Metastatic Breast Carcinoma in the Ovary (tissue), 3 donors: Measurements from ENCODE around the genes KRTAP13-4, KRTAP19-2, KRTAP19-7 and SOD1.

DNA sequence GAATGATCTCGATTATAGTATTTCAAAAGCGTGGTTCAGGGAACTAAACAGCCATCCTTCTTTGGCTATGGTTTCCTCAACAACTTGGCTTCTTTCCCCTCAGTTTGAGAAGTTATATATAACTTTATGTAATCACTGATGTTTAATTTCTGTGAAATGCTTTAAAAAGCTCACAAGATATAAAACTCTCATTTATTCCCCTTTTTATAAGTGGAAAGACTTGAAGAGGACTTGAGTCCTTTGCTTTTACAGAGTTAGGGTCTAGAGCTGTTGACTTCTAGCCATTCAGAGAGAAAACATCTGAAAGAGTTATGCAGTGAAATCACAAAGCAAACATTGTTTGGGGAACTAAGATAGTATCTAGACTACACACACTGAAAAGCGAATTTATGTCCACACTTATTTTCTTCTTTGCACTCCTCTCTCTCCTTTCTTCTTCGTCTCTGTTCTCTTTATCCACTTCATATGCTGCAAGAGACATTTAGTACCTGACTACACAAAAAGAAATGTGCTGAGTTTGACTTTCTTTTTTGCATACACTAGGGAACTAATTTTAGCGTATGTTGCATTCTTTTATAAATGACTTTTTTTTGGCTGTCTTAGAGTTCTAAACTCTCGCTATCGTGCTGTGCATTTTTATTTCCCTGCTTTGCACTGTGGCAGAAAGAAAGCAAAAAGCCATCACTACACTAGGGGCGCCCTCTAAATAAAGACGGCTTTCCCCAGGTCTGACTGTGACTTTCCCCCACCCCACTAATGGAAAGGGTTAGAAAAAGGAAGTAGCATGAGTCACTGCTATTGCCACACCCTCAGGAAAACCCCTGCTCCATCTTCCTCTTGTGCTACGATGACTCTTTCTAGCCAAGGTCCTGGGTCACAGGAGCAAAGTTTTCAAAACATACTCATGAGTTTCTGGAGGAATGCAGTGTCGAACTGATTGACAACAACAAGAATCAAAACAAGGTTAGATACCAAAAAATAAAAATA lies 65.6 kb downstream of the MAP3K7CL start:
- PRO-cap, 3 experiments, result no peak in any of the 3 experiments

DNA sequence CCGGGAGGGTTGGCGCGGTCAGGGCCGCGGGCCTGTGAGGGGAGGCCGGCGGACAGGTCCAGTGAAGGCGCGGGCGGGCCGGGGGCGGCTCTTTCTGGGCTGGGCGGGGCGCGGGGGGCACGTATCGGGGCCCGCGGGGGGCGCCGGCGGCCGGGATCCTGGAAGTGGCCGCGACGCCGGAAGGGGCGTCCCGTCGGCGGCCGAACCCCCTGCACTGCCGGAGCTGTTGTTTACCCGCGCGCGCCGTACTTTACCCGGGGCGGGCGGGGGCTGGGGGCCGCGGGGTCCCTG lies 209 bp downstream of the BACH1 start:
- PRO-cap, 3 experiments, result peak in 1 of 3 experiments; most common plus-strand start position 214 of the sequence (in 1)

GRCh38 chr21:29325878-29326437 lies 27.2 kb downstream of the BACH1 start:
- PRO-cap, 3 experiments, result no peak in any of the 3 experiments

- PRO-cap, 3 experiments, result peak in 1 of 3 experiments; most common minus-strand start chr21:29484750 (in 1)
Observed at GRCh38 chr21:29484656-29484855, 185.8 kb downstream of the BACH1 start.

DNA sequence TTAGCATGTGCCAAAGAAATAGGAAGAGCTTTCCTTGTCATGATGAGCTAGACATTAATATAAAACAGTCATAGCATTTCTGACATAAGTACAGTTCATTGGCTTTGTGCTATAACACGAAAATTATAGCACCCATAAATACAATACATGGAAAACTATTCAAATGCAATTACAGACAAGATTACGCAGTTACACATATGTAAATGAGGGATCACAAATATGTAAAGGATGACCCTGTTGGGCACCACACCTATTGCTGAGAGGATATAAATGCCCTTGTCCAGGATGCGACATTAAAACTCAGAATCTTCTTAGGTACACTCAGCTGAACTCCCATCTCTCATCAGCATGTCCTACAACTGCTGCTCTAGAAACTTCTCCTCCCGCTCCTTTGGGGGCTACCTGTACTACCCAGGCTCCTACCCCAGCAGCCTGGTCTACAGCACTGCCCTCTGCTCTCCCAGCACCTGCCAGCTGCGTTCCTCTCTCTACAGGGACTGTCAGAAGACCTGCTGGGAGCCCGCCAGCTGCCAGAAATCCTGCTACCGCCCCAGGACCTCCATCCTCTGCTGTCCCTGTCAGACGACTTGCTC lies at the start of gene KRTAP13-4:
Gene KRTAP13-4 (plus strand): TSS at position 293 of the 593 bp plus-strand sequence.
- PRO-cap, 3 experiments, result no peak in any of the 3 experiments

DNA sequence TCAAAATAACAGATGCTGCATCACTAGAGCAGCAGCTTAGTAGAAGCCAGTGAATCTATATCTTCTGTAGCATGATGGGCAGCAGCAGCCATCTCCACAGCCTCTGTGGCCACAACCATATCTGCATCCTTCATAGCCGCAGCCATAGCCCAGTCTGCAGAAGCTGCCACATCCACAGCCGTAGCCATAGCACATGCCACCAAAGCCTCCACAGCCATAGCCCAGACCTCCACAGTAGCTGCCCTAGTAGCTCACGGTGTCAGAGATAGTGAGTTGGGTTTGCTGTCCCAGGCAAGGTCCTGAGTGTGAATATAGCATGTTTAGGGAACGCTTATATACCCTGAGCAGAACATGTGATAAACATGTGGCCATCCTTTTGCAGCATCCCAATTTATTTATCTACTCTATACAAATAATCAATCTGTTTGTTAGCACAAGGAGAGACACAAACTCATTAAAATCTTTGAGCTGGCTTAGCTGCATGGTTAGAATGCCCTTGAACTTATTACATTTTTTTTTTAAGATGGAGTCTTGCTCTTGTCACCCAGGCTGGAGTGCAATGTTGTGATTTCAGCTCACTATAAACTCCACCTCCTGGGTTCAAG lies at the start of gene KRTAP19-2:
Gene KRTAP19-2 (minus strand): TSS at position 283 of the 605 bp plus-strand sequence.
- PRO-cap, 3 experiments, result no peak in any of the 3 experiments

DNA sequence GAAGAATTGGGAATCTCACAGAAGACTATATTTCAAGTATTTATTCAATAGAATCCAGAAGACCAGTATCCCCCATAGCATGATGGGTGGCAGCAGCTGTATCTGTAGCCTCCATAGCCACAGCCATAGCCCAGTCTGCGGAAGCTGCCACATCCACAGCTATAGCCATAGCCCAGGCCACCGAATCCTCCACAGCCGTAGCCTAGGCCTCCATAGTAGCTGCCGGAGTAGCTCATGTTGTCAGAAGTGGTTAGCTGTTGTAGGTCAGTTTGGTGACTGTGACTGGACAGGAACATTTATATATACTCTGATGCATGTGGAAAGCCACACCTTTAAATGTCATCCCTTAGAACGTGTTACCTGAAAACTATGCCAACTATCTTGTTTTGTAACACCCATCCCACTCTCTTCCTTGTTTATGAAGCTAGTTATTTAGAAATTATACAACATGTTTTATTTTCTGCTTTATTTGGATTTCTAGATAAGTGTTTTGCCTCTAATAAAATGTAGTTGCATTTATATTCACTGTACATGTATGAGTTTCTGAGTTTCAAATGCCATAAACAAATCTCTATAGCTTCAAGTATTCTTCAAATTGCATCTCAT lies at the start of gene KRTAP19-7:
Gene KRTAP19-7 (minus strand): TSS at position 261 of the 606 bp plus-strand sequence.
- PRO-cap, 3 experiments, result no peak in any of the 3 experiments

GRCh38 chr21:31354463-31354789 lies 10.4 kb upstream of the TIAM1 start:
- PRO-cap, 3 experiments, result no peak in any of the 3 experiments

DNA sequence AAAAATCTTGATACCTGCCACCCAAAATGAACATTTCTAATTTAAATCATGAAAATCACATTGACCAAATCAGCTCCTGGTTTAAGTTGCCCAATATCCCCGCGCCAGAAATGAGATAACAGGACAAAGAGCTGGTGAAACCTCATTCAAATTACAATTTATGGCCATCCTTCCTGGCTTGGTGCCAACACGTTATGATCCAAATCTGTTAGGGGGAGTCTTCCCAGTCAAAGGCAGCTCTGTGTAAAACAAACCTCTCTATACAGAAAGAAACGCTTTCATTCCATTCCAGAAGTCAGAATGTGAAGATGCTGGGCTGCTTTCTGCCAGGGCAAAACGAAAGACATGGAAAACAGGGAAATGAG lies 53.4 kb upstream of the TIAM1 start:
- PRO-cap, 3 experiments, result no peak in any of the 3 experiments

GRCh38 chr21:31659162-31659883 lies at the start of gene SOD1:
SOD1 (plus strand) TSS chr21:31659693.
- PRO-cap, 3 experiments, result peak in 3 of 3 experiments; most common plus-strand start chr21:31659688 (in 3); most common minus-strand start chr21:31659504 (in 3)

- PRO-cap, 3 experiments, result no peak in any of the 3 experiments
Observed at GRCh38 chr21:31730433-31730677, 1.6 kb downstream of the SCAF4 start.

DNA sequence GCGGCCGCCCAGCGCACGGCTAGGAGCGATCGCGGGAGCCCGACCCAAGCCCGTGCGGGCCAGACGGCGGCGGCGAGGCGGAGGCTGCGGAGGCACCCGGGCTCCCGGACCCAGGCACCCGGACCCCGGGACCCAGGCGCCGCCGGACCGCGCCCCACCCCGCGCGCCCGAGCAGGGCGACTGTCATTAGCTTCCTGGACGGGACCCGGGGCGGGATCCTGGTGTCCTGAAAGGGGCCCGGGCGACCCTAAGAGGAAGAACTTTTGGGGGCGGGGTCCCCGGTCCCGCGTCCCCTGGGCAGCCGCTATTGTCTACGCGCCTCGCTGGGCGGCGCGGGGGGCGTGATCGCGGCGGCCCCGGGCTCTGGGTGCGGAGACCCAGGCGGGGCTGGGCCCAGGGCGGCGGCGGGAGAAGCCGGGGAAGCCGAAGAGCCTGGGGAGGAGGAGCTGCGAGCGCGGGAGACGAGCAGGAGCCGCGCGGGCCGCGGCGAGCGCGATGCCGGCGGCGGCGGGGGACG lies 418 bp downstream of the HUNK start:
- PRO-cap, 3 experiments, result peak in 3 of 3 experiments; most common plus-strand start position 62 of the sequence (in 3)

- PRO-cap, 3 experiments, result no peak in any of the 3 experiments
Observed at GRCh38 chr21:31948289-31948998, 75.6 kb downstream of the HUNK start.

DNA sequence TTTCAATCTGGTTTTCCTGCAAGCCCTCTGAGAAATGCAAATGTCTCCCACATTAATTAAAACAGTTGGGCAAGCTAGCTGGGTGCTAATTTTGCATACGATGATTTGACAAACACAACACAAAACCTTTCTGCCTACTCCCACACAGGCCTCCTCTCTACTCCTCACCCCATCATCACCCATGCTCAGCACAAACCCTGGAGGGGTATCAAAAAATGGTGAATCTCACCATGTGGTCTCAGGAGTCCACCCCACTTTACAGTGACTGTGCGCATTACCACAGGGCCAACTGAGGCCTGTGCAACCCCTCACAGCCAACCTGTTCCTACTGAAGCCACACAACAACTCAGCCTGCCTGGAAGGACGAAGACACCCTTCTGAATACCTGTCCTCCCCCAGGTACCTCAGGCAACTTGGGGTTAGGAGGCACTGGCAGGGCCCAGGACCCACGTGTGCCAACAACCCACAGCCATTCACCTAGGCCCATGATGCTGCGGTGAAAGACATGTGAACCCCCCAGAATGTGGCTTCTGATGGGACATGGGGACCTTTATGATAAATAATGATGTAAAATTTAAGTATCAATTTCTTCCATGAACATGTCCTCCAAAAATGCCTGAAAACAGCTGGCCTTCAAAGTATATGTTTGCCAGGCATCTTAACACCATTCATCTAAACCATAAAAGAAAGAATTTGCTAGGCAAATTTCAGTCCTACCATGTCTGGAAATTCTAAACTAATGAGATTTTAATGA lies 27.1 kb downstream of the URB1 start:
- PRO-cap, 3 experiments, result peak in 1 of 3 experiments; most common plus-strand start position 264 of the sequence (in 1)

DNA sequence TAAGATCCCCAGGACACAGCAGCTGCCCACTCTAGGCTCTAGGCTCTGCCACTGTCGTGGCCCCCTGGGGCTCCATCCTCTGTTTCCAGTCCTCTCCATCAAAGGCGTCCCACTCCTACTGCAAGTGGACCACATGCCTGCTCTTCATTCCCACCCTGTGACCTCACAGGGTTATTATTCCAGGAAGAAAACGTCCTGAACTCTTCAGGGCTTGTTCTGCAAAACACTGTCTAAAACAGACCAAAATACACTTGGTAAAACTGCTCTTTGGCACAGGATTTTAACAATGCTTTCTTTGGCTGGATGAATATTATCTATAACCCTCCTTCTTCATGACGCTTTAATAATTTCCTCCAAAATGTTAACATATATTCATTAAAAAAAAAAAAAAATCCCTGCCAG lies 11.8 kb downstream of the URB1 start:
- PRO-cap, 3 experiments, result no peak in any of the 3 experiments

GRCh38 chr21:32411829-32412103 lies 740 bp upstream of the EVA1C start:
- PRO-cap, 3 experiments, result peak in 1 of 3 experiments; most common plus-strand start chr21:32412018 (in 1); most common minus-strand start chr21:32411933 (in 1)

GRCh38 chr21:32455593-32455989 lies 43.1 kb downstream of the EVA1C start:
- PRO-cap, 3 experiments, result peak in 2 of 3 experiments; most common plus-strand start chr21:32455805 (in 1); most common minus-strand start chr21:32455652 (in 1)

- PRO-cap, 3 experiments, result peak in 1 of 3 experiments; most common minus-strand start chr21:32457551 (in 1)
Observed at GRCh38 chr21:32457321-32457949, 44.9 kb downstream of the EVA1C start.

DNA sequence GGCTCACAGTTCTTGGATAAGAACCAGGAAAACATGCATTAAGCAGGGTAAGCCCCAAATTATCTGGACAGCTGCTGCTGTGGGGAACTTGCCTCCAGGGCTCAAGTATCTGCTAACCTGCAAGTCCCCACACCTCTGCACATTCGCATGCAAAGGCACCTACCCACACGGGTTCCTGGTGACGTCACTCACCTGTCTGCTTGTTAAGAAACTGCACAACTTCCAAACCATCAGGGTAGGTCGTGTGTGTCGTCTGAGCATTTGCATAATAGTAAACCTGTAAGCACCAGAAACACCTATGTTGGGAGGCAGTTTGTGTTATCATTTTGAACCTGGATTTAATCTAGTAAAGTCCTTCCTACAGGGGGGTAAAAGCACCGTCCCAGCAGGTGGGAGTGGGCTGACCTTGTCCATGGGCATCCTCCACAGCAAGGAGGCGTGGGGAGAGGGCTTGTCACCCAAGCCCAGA lies 12.2 kb downstream of the TCP10L start:
- PRO-cap, 3 experiments, result no peak in any of the 3 experiments

- PRO-cap, 3 experiments, result no peak in any of the 3 experiments
Observed at GRCh38 chr21:32761900-32762393, 9.6 kb downstream of the PAXBP1 start.